Melanocyte of skin (primary cell): ENCODE data around the genes ZNF653, ZNF823, ZNF491 and ZNF625.

DNA sequence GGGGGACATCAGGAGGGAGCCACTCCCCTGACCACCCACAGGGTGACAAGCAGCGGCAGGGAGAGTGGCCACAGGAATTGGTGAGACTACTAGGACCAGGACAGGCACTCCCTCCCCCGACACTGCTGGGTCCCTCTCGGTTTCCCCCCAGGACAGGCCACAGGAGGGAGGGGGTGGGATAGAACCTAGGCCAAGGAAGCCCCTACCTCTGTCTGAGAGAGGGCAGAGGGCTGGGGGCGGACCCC is 9.0 kb downstream of the DOCK6 start:
- CAGE, long polyA plus RNA, 2 experiments, result no peak in any of the 2 experiments

DNA sequence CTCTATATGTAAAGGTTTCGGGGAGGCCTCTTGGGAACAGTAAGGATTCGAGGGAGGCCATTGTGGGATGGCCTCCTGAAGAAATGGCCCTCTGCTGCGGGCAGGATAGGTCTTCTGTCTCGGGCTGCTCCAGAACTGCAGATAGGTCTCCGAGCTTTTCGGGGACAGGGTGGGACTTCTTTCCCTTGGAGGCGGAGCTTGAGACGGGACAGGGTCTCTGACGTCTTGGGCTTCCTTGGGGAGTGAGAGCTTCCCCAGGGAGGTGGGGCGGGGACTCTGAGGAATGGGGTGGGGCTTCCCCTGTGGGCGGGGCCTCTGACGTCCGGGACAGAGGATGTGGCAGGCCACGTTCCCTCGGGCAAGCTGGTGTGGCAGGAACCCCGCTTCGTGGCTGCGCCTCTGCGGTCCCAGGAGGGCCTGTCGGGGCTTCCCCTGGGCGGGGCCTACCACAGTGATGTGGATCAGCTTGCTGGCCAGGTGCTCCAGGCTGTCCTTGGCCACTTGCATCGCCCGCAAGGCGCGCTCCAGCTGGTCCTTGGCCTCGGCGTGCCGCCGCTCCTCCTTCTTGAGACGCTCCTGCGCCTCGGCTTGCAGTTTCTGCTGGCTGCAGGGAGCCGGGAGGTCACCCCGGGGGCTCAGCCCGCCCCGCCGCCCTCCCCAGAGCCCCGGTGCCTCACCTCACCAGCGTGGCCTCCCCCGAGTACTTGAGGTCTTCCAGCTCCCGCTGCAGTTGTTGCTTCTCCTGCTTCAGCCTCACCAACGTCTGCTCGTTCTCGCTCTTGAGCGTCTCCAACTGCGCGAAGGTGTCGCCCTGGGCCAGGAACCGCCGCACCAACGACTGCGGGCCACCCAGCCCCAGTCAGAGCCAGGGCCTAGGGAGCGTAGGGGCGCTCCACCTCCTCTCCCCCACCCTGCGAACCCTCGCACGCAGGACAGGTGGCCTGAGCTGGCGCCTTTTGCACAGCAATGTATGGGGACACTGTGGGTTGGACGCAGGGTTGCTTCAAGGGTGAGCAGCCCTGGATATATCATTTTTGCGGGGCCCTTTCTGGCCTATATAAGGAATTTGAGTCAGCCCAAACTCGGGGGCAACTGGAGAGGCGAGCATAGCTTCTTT is 3.3 kb upstream of the RGL3 start:
- CAGE, long polyA plus RNA, 2 experiments, result no peak in any of the 2 experiments

- CAGE, long polyA plus RNA, 2 experiments, result no peak in any of the 2 experiments
Measured at GRCh38 chr19:11425746-11426192, 6.7 kb upstream of the RGL3 start.

GRCh38 chr19:11446649-11446935 is 11.2 kb downstream of the PRKCSH start:
- CAGE, long polyA plus RNA, 2 experiments, result no peak in any of the 2 experiments

DNA sequence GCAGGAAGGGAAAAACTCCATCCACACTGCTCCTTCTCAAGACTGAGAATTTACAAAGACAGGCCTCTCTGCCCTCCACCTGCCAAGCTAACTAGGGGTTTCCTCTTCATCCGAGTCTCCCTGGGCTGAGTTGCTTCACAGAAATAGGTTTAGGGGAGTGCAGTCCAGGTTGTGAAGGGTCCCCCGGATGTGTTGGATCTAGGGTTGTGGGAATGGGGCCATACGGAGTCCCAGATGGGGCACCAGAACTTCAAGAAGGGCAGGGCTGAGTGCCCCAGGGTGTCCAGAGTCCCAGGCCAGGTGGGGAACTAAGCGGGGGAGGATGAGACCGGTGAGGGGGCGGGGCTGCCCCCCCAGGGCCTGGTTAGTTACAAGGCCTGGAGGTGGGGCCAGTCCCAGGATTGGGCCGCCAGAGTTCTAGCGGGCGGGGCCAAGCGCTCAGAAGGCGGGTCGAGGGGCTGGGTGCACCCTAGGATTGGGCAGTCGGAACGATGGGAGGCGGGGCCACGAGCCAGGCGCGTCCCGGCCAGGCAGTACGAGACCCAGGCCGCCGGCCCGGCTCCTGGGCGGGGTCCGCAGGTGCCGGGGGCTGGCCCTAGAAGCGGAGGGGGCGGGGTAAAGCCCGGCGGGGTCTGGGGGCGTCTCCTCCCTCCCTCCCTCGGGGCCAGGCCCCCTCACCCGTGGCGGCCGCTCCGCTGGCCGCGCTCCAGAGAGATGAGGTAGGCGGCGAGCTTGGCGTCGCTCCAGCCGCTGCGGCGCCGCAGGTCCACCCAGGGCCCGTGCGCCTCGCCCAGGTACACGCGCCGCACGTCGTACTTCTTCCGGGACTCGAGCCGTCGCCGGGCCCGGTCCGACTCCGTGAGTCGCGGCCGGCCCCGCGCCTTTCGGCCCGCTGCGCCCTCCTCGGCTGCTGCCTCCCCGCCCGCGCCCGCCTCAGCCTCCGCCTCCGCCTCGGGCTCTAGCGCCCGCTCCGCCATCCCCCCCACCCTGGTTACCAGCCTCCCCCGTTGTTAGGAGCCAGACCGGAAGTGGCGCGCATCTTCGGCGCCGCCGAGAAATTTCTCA is at the start of gene ZNF653:
Gene ZNF653 (minus strand): TSS at position 1,030 of the 1,065 bp plus-strand sequence.
- CAGE, long polyA plus RNA, 2 experiments, result no peak in any of the 2 experiments

- CAGE, long polyA plus RNA, 2 experiments, result no peak in any of the 2 experiments
Measured at GRCh38 chr19:11738733-11739430, at the start of gene ZNF823. Gene ZNF823, minus strand, starts transcription at chr19:11738946.

- CAGE, long polyA plus RNA, 2 experiments, result no peak in any of the 2 experiments
Measured at GRCh38 chr19:11798165-11799445, at the start of gene ZNF491. Gene ZNF491, plus strand, starts transcription at chr19:11798523.

GRCh38 chr19:11923548-11924069 is 1.3 kb upstream of the ZNF700 start:
- CAGE, long polyA plus RNA, 2 experiments, result no peak in any of the 2 experiments

DNA sequence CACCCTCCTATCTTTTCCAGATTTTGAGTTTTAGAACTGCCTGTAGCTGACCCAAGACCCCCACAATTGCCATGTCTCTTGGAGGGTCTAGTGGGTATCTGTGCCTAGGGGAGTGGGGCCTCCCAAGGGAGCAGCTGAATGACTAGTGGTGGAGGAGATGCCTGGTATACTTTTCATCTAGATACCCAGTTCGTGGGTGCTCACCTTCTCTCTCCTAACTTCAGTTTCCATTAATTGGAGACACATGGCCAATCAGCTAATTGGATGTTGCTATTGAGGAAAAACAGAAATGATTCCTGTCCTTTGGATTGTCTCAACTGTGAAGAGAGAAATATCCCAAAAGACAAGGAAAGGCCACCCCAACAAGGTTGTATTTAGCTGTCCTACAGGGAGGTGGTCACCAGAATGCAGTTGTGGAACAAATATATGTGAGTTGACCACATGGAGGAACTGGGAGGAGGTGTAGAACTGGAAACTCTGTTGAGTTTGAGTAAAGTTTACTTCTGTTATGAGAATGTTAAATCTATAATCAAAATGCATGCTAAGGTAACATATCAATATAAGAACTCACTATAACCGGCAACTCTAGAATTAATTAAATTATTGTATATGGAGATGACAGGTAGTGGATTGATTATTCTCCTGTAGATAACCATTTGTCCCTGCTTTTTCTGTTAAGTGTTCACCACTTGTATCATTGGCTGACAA is 5.2 kb downstream of the ZNF700 start:
- CAGE, long polyA plus RNA, 2 experiments, result no peak in any of the 2 experiments

DNA sequence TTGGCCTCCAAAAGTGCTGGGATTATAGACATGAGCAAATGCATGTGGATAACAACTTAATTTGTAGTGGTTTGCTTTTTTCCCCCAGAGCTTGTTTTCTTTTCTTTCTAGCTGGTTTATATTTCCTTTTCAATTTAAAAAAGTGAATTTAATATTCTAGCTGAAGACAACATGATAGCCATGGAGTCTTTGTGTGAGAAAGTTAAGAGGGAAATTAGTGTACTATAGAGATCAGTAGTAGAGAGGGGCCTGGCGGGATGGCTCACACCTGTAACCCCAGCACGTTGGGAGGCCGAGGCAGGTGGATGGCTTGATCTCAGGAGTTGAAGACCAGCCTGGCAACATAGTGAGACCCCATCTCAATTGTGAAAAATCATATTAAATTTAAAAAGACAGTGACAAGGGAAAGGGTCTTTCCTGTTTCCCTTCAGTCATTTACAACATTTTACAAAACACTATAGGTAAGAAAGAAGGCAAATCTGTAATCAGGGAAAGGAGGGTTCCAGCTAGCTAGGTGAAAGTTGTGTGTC is 3.7 kb downstream of the ZNF763 start:
- CAGE, long polyA plus RNA, 2 experiments, result no peak in any of the 2 experiments

- CAGE, long polyA plus RNA, 2 experiments, result no peak in any of the 2 experiments
Measured at GRCh38 chr19:12000648-12001034, 34.8 kb downstream of the ZNF433 start.

DNA sequence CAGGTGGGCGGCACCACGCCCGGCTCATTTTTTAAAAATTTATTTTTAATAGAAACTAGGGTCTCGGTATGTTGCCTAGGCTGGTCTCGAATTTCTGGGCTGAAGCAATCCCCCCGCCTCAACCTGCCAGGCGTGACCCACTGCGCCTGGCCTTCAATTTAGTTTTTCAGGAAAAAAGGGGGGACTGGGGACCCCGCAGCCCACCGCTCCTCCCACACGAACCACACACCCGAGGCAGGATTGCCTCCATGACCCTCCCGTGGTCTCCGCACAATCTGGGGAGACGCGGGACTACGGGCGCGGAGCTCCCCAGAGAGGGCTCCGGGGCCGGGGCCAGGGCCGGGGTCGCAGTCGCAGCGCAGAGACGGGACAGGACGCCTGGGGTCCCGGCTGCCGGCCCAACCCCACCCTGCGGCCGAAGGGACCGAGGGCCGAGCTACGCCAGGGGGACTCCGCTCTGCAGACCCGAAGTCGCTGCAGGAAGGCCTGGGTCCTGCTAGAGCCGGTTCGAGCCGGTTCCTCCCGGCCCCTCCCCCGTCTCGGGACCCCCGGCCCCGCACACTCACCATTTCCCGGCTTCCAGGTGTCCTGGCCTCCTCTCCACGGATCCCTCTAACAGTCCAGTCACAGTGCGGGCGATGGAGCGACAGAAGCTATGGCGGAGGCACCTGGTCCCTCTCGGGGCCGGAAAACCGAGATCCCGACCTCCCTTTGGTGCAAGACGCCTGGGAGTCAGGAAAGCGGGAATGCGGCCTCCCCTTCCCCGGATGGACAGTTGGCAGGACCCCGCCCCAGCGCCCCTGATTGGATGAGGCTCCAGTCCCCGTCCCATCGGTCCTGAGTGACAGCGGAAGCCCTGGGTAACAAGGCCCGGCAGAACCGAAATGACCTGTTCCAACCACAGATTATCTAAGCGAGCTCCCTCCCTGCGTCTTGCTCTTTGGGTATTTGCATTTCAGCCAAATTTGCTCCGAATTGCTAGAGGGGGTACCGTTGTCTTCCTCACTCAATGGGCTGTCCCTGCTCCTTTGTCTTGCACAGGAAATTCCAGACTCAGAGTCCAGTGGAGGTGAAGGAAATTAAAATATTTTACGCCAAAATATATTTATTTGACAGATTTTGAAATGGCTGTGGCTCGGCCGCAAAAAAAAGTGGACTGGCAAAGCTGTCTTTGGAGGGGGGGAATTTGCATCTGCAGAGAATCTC is at the start of gene ZNF625:
Gene ZNF625 (minus strand): TSS at position 745 of the 1,206 bp plus-strand sequence.
- CAGE, long polyA plus RNA, 2 experiments, result no peak in any of the 2 experiments

GRCh38 chr19:12266321-12266779 is 28.3 kb downstream of the ZNF44 start:
- CAGE, long polyA plus RNA, 2 experiments, result no peak in any of the 2 experiments

DNA sequence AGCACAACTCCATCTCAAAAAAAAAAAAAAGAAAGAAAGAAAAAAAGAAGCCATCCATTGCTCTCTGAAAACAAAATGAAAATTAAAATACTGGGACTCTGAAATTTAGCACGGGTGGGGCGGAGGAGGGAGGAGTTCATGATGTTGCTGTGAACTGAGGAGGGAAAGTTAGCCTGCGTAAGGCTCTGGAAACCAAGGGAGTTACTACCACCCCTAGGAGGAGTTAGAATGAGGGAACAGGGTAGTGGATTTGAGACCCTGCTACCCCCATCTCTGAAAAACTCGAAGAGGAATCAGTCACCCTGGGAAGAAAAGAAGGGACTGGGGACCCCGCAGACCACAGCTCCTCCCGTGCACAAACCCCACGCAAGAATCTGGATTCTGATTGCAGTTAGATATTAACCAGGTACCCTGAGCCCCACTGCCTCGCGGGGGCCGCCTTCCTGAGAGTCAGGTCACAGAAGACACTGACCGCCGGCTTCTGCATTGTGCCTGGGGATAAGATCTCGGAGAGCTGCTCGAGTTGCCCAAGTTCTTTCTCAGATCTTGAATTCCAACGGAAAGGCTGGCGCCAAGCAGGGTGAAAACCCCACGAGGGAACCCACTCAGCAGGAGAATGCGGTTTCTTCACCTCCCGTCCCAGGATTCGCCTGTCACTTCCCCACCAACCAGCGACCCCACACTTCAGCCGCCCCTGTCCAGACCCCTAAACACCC is 933 bp downstream of the ZNF442 start:
- CAGE, long polyA plus RNA, 2 experiments, result no peak in any of the 2 experiments

- CAGE, long polyA plus RNA, 2 experiments, result no peak in any of the 2 experiments
Measured at GRCh38 chr19:12700004-12700852, 3.8 kb upstream of the FBXW9 start.

- CAGE, long polyA plus RNA, 2 experiments, result start-site peak on the minus strand in 1 of 2 experiments, at chr19:12722131-12722388 at its widest, 6 to 18 reads per replicate
Measured at GRCh38 chr19:12721941-12722901, 1.5 kb downstream of the TNPO2 start.

- CAGE, long polyA plus RNA, 2 experiments, result no peak in any of the 2 experiments
Measured at GRCh38 chr19:12774546-12774973, 792 bp downstream of the HOOK2 start.

GRCh38 chr19:12782887-12783655 is 7.7 kb upstream of the HOOK2 start:
- CAGE, long polyA plus RNA, 2 experiments, result no peak in any of the 2 experiments

GRCh38 chr19:12792796-12793002 is 1.4 kb downstream of the JUNB start:
- CAGE, long polyA plus RNA, 2 experiments, result no peak in any of the 2 experiments

DNA sequence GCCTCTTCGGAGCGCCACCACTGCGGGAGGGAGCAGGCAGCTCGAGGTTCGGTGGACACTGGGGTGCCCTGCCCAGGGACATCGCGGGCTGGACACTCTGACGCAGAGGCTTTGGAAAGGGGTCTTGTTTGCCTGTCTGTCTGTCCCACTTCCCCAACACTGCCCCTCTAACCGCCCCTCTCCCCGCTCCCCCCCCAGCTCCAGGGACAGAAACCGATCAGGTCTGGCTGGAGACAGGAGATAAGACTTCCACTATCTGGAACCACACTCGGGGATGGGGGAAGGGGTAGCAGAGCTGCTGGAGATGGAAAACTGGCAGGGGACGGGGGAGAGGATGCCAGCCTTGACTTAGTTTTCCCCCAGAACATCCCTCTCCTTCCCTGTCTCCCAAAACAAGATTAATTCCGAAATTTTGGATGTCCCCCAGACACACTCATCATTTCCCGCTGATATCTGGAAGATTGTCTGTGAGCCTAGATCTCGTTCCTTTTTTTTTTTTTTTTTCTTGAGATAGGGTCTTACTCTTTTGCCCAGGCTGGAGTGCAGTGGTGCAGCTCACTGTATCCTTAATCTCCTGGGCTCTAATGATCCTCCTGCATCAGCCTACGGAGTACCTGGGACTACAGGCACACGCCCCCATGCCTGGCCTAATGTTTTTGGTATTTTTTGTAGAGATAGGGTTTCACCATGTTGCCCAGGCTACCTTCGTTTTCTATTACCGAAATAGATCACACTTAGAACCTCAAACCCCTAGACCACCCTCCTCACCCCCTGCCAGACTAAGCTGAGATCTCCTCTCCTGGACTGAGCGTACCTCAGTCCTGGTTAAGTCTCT is 661 bp downstream of the KLF1 start:
- CAGE, long polyA plus RNA, 2 experiments, result no peak in any of the 2 experiments